ENCODE measurements around the gene KCNJ16.

GRCh38 chr17:67918530-67918860 lies 77.8 kb downstream of the C17orf58 start:
- PRO-cap: no peak

- PRO-cap: no peak
These were observed 93.3 kb downstream of the KPNA2 start for GRCh38 chr17:68128603-68129445.

- PRO-cap: no peak
These were observed 1.5 kb downstream of the SLC16A6 start for GRCh38 chr17:68289253-68290044.

GRCh38 chr17:68296498-68297277 lies 5.4 kb downstream of the ARSG start:
- PRO-cap: no peak

DNA sequence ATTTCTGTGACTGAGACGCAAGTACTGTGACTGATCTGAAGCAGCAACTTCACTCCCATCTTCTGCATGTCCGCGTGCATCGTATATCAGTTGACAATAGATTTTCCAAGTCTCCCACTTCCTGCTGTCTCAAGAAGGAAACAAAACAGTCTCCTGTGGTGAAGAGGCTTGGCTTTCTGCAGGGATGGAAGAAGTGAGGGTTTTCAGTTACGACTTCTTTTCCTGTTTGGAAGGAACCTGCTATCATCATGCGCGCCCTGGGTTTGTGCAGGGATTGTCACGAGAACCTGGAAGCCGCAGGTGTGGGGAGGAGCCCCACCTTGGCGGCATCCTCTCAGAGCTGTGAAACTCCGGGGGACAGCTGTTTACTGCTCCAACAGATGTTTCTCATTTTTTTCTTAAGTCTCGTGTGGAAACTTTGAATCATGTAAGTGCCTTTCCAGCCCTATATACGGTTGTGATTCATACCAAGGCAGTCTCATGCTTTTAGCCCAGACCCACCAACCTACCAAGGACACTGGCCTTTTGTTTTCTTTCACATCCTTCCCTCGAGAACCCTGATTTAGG lies 57.5 kb downstream of the WIPI1 start:
- PRO-cap: no peak

DNA sequence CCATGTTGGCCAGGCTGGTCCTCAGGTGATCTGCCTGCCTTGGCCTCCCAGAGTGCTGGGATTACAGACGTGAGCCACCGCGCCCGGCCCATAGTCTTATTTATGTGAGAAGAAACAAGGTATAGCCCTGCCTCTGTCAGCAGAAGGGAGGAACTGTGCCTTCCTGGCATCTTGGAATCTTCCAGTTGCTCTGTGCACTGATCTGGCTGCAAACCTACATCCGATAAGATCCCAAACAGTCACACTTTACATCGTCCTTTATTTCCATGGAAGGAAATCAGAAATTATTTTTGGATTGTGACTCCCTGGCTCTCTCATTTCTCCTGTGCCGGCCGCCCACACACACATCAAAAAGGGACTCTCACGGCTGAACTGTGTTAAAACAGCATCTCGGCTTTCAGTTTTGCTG lies 23.3 kb downstream of the WIPI1 start:
- PRO-cap: no peak

GRCh38 chr17:68573512-68573980 lies 27.6 kb downstream of the FAM20A start:
- PRO-cap: no peak

DNA sequence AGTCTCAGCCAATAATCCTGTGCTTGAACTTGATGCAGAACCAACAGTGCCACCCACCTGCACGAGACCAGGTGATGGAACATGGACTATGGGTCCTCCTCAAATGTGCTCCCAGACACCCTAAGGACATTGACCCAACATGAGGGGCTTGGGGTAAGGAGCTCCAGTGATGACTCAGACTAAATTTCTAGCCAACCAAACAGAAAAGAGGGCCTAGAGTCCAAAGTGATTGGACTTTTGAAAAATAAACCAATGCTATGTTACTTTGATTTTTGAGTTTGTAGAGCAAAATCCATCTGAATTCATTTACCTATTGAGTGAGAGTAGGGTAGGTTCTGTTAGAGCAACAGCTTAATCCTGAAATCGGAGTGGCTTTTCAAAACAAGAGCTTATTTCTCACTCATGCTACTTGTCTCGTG lies 21.9 kb downstream of the FAM20A start:
- PRO-cap: no peak

DNA sequence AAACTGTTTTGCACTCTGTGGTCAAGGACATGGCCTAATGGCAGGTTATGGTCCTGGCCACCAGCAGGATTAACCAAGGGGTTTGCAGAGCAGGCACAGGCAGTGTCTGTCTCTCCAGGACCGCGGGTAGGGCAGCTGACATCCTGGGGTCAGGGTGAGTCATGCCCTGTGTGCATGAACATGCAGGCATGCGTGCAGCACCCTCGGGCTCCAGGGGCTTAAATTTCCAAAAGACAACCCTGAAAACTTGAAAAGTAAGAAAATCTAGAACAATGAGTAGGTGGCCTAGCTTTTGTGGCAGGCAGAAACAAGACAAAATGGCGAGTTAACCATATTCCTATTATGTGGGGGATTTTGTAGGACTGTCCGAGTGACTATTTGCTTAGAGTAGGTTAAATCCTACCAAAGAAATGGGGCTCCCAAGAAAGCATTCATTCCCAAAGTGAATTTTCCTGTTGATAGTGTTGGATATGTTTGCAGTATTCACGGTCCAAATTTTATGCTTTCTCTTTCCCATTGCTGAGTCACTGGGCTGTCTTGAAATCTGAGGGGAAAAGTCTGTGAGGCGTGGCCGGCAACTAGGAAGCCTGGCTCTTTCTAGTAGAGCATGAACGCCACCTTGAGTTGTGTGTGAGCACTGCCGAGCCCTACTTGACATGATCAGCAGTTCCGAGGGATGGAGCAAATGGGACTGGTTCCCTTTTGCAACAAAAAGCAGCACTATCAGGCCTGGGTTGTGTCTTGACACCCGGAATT lies 158.4 kb upstream of the FAM20A start:
- PRO-cap: bidirectional peak, plus-strand start at position 157 of the sequence, minus-strand start at position 138 of the sequence; unidirectional peak, minus-strand start at position 547 of the sequence

DNA sequence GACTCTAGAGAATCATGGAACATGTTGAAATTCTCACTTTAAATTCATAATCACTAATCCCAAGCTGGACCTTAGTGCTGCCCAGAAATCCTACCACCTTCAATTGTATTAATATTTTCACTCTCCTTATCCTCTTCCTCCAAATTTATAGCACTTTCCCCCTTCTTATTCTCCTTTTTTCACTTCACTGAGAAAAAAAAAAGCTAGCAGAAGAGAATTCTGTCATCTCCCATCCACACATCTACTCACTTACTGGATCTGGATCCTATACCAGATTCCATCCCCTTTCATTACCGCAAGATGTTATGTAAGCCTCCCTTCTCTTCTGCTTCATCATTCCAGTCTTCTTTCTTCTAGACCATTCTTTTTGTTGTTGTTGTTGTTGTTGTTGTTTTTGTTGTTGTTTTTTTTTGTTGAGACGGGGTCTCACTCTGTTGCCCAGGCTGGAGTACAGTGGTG lies 131.2 kb downstream of the ABCA8 start:
- PRO-cap: no peak

DNA sequence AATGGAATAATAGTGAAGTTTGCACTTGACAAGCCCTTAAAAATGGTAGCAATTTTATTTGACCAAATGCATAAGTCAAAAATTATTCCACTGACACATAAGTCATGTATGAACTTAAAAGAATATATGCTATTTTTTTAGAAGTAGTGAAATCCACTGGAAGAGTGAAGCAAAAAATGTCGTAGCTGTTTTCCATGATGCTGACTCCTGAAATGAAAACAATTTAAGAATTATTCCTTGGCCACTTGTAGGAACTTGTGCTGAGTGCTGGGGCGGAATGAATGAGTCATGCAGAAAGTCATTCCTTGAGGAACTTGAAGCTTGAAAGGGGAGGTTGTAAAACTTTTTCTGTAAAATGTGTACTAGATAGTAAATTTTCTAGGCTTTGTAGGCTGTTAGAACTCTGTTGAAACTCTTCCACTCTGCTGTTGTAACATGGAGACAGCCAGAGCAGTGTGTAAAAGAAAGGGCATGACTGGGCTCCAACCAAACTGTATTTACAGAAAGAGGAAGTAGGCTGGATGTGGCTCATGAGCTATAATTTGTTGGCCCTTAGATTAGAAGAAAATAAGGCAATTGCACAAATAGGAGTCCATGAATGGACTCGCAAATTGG lies 46.2 kb downstream of the ABCA8 start:
- PRO-cap: no peak

DNA sequence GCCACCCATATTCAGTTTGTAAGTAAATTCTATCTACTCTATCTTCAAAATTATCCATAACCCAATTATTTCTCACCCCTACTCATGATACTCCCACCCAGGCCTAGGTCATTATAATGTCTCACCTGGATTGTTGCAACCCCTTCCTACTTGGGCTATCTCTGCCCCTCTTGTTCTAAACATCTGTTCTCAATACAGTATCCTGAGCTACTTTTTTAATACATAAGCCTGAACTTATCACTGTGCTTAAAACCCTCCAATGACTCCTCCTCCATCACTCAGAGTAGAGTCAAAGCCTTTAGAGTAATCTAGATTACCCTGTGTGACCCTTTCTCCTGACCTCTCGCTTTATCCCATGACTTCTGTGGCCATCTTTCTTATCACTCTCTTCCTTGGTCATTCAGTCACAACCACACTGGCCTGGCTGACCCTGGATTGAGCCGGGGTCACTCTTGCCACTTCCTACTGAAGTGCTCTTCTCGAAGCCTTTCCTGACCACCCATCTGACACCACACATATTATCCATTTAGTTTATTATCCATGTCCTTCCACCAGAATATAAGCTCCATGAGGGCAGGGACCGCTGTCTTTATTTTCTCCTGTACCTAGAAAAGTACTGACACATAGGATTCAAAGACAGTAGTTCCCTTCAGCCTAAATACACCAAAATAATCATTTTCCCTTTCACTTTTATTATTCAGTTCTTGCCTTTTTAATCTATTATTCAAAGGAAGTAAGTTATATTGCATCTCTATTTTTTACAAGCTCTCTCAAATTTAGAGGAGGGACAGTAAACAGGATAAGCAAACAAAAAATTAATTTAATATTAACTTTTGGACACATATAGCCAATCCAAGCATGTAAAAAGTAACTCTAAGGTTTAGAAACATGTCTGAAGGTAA lies 28.0 kb upstream of the ABCA9 start:
- PRO-cap: no peak

DNA sequence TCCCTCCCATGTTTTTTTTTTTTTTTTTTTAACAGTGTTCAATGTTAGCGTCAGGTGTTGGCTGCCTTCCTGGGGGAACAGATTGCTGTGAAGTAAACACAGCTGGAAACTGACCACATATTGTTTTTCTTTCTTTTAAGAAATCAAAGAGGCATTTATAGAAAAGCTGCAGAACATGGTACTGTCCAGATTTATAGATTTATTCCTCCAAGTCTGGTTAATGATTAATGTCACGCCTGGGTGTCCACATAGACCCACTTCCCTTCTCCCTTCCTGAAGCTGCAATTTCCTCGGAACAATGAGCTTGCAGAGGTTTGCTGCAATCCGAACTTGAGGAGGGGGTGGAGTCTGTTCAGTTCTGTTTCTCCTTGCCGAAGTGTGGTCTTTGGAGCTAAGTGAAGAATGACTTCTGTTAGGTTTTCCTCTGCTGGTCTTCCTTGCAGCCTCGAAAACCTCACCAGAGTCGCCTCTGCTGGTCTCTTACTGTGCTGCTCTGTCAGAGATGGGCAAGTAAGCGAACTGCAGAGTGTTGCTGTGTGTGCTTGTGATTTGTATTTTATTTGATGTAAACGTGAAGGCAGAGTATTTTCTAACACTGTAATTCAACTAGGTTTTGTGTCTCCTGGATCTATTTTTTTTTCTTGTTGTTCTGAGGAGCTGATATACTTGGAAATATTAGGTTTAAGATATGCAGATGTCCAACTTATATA lies 87.6 kb downstream of the MAP2K6 start:
- PRO-cap: bidirectional peak, plus-strand start at position 354 of the sequence, minus-strand start at position 288 of the sequence

DNA sequence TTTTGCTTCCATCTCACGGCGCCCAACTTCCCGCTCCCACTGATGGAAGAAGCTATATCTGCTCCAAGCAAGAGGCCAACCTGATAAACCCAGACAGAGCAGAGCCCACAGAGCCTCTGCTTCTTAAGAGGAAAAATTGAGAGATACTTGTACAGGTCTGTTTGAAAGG lies 167.5 kb upstream of the KCNJ16 start:
- PRO-cap: no peak

DNA sequence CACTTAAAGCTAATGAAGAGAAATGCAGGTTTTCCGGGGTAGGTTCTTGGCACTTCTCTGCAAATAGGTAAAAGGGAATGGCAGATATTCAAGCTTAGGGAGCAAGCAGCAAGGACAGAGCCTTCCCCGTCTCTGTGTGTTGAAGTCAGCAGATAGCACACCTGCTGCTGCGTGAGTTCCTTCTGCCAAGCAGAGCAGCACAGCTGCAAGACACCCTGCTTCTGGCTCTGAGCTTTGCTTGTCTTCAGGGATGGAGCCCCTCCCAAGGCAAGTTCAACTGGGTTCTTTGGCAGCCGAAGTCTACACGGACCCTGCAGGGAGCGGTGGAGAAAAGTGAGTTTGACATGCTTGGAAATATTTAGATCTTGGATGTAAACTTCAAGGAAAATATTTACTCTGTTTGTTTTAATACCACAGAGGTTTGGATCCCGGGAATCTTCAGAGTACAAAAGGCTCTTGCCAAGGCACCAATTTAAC lies 113.5 kb upstream of the KCNJ16 start:
- PRO-cap: no peak

GRCh38 chr17:70050977-70051464 lies 24.0 kb upstream of the KCNJ16 start:
- PRO-cap: no peak

DNA sequence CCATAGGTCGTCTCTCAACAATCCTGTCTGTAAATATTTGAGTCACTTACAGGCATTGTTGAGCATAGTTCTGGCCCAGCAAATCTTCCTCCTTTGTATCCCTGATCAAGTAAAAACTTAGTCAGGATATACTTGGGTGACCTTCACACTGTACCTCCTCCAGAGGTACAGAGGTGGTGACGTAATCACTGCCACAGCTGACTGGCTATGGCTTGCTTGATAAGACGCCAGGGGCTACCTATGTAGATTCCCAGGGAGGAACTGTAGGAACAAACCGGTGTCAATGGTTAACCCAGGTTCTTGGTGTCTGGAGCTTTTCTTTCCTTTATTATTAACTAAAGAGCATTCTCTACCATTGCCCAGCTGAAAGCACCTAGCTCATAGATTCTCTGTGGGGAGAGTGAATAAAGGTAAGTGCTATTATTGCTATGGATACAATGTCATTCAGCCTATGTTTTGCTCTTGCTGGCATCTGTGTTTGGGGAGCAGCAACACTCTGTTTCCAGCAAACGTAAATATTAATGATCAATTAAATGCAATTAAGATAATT lies at the start of gene KCNJ16:
TSS of gene KCNJ16 (plus strand) at position 245 of the 550 bp plus-strand sequence.
- PRO-cap: no peak

DNA sequence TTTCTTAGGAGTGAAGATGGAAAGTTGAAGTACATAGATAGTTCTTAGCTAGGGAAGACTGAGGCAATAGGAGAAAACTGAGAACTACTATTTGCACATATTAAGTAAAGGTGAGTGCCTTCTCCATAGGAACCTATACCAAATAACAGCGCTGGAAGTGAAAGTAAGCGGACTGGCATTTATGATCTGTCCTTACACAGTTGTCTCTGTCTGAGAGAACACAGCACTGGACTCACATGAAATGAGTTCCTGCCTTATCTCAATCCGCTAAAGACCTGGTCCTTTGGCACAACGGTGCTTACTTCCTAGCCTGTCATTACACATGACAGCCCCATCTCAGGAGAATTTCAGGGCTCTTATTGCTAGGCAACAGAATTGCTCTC lies 4.2 kb downstream of the KCNJ2 start:
- PRO-cap: no peak

DNA sequence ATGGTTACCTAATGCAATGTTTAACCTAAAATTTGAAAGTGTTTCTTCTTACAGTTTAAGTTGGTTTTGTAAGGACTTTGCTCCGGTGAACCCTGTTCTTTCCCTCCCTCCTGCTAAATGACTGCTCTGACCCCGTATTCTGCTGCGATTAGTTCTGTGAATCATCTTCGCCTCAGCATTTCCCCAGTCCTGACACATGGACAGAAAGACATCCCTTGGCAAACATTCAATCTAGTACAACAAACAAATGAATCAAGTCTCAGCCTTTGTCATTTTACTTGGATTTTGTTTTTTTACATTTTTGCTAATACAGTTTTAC lies 15.4 kb downstream of the KCNJ2 start:
- PRO-cap: no peak

- PRO-cap: bidirectional peak, plus-strand start at chr17:72030471, minus-strand start at chr17:72030467
These were observed 90.6 kb upstream of the SOX9 start for GRCh38 chr17:72029838-72031004.